B cell (primary cell): ENCODE measurements around a stretch of chr1.

DNA sequence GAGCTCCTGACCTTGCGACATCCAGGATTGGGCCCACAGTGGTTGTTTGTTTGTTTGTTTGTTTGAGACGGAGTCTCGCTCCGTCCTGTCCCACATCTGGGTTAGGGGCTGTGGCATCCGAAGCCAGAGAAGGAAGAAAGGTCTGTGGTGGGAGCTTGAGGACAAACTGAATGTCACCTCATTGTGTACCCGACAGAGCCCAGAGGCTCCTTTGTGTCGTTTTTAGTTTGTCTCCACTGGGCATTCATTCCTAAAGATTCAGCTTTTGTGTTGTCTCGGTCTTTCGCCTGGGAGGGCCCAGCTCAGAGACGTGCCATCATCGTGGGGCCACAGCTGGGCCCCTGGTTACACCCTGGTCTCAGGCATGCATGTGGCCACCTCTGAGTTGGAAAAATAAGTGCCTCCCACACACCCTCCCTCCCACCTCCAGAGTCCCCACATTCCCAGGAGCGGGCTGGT lies 125.7 kb upstream of the TMEM51 start:
- PRO-cap = no peak
- CAGE, long polyA plus RNA = no peak

GRCh38 chr1:15189756-15190535 lies 36.4 kb downstream of the TMEM51 start:
- PRO-cap = no peak
- CAGE, long polyA plus RNA = no peak

DNA sequence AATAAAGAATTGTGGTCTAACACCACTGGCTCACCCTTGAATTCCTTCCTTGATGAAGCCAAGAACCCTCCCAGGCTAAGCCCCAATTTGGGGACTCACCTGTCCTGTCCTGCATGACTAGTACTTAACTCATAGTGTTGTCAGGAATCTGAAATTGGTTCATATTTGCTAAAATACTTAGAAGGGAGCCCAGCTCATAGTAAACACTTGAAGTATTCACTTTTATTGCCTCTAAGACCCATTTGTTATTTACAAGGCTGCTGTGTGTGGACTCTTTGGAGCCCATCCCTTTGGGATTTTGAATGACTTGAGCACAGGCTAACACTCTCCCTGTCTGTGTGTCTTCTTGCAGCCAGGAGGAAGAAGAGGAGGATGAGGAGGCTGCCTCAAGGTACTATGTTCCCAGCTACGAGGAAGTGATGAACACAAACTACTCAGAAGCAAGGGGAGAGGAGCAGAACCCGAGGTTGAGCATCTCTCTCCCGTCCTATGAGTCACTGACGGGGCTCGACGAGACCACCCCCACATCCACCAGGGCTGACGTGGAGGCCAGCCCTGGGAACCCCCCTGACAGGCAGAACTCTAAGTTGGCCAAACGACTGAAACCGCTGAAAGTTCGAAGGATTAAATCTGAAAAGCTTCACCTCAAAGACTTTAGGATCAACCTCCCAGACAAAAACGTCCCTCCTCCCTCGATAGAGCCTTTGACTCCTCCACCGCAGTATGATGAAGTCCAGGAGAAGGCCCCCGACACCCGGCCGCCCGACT lies 27.9 kb upstream of the FHAD1 start:
- PRO-cap = no peak
- CAGE, long polyA plus RNA = no peak

GRCh38 chr1:15341986-15342327 lies 67.7 kb upstream of the EFHD2 start:
- PRO-cap = no peak
- CAGE, long polyA plus RNA = no peak

GRCh38 chr1:15344866-15345564 lies 64.7 kb upstream of the EFHD2 start:
- PRO-cap = no peak
- CAGE, long polyA plus RNA = no peak

DNA sequence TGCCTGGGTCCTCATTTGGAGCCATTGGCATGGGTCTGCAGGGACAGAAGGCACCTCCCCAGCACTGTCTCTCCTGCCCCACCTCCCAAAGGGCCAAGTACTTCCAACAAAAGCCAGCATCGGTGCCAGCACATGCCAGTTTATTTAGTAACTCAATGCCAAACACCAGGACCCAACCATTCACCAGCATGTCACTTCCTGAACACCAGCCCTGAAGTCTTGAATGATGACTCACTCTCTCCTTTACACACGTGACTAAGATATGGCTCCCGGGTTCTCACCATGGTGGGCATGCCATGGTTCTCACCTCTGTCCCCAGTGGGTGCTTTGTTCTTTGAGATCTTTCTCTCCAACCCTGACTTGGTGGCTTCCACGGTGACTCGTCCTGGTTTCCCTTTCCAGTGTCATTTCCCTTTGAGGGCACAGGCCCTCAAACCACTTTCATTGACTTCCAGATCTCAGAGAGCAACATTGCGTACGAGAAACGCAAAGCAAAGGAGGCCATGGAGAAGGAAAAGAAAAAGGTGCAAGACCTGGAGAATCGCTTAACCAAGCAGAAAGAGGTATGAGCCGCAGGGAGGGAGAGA lies 57.2 kb upstream of the EFHD2 start:
- PRO-cap = no peak
- CAGE, long polyA plus RNA = no peak

DNA sequence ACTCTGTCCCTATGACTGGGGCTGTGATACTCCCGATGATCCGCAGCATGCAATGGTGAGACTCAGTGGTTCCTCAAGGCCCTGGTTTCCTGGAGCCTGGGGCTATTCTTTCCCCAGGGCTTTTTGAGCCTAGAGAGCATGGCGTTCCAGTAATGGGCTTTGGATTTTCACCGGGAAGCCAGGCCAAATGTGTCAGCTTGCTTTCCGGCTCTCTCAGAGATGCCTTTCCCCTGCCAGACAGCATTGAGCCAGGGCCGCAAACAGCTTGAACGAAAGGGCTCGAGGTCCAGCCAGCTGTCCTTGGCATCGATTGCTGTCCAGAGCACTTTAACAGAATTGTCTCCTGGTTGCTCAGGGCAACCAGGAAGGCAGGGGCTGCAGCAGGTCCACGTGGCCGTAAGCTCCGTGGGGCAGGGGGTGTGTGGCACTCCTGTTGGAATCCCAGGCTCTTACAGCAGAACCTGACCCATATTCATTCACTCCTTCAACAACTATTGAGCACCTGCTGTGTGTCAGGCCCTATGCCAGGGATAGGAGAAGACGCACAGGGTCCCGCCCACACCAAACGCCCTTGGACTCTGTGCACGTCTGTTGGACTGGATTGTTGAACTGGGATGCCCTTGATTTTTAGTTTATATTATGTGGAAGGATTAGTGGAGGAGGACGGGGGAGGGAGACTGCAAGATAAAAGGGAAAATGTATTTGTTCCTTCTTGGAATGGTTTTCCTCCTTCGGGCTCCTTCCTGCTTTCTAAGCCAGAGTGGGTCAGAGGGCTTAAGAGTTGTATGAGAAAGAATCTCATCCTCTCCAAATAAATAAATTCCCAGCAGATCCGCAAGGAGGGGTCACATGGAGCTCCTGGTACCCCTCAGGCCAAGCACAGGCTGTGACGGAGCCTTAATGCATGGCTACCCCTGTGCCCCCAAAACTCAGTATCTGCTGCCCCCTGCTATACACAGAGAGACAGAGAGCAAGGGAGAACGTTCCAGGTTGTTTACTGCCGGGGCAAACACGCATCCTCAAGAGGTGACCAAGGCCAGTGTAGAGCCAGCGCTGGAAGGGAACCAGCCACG lies 38.7 kb upstream of the EFHD2 start:
- PRO-cap = no peak
- CAGE, long polyA plus RNA = no peak

DNA sequence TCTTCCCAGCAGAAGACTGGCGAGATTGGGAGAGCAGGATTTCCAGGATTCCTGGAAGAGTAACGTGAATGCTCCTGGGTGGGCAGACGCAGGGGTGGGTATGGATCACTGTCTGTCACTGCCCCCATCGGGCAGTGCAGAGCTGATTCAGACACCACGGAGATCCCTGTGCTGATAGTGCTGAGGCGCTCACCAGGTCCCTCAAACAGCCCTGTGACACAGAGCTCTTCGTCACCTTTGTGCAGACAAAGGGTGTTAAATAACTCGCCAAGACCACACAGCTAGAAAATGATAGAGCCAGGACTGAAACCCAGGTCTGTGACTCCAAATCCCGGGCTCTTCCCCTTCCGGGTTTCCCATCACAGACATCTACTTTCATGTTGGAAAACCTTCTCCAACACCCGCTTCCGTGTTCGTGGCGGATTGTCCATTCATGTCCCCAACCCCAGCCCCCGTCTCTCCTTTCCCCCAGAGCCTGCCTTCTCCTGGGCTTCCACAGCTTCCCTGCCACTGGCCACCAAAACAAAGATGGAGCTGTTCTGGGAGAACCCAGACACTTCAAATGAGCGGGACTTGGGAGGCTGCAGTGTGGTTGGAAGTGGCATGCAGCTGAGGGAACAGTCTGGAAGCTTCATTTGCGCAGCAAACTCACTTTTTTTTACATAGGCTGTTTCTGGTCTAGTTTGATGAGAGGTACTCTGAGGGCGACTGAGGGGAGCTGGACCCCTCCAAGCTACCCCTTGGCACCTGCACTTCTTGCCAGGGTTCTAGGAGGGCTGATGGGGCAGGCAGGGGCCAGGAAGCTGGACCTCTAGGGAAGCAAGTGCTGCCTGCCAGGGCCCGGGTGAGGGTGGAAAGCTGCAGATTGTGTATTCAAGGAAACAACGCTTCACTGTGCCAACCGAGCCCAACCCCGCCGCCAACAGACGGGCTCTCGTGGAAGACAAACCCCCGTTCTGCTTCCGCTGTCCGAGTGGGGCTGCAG lies 2.8 kb downstream of the EFHD2 start:
- PRO-cap = bidirectional peak, plus-strand start at position 280 of the sequence, minus-strand start at position 170 of the sequence
- CAGE, long polyA plus RNA = no peak

GRCh38 chr1:15438590-15438861 lies 283 bp downstream of the CTRC start:
- PRO-cap = no peak
- CAGE, long polyA plus RNA = no peak

DNA sequence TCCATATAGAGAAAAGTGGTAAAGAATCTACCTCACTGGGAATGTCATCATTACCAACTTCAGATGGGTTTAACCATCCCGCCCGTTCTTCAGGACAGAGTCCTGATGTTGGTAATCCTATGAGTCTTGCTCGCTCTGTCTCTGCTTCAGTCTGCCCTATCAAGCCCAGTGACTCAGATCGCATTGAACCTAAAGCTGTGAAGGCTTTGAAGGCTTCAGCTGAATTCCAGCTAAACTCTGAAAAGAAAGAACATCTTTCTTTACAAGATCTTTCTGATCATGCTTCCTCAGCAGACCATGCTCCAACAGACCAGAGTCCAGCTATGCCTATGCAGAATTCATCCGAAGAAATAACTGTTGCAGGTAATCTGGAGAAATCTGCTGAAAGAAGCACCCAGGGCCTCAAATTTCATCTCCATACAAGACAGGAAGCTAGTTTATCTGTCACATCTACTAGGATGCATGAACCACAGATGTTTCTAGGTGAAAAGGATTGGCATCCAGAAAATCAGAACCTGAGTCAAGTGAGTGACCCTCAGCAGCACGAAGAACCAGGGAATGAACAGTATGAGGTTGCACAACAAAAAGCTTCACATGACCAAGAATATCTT lies 420 bp downstream of the RSC1A1 start:
- PRO-cap = no peak
- CAGE, long polyA plus RNA = no peak

DNA sequence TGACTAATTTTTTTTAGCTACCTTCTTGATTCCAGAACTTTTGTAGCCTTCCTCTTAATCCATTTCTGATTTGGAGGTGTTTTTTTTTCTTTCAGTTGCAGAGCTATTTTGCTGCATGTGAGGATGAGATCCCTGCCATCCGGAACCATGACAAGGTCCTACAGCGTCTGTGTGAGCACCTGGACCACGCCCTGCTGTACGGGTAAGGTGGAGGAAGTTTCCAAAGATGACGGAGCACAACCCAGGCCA lies 20.0 kb upstream of the SLC25A34 start:
- PRO-cap = no peak
- CAGE, long polyA plus RNA = no peak

DNA sequence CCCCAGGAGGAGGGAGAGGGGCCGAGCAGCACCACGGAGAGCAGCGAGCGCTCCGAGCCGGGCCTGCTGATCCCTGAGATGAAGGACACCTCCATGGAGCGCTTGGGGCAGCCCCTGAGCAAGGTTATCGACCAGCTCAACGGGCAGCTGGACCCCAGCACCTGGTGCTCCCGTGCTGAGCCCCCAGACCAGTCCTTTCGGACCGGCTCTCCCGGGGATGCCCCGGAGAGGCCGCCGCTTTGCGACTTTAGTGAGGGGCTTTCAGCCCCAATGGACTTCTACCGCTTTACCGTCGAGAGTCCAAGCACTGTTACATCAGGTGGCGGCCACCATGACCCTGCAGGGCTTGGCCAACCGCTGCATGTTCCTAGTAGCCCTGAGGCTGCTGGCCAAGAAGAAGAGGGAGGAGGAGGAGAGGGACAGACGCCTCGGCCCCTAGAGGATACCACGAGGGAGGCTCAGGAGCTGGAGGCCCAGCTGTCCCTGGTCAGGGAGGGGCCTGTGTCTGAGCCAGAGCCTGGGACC lies 8.8 kb upstream of the SLC25A34 start:
- PRO-cap = no peak
- CAGE, long polyA plus RNA = no peak

DNA sequence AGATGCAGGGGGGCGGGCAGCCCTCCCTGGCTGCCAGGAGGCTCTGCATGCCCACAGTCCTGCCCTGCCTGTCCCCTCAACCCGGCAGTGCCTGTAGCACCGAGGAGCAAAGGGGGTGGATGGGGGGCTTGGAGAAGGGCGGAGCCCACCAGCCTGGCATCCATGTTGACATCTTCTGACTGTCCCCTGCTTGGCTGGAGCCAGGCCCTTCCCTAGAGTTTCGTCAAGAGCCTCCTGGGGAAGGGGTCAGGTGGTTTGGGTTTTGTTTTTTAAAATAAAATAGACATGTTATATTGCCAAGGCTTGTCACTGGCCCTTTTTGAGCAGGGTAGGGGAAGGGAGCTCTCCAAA lies 1.6 kb upstream of the SLC25A34 start:
- PRO-cap = no peak
- CAGE, long polyA plus RNA = no peak

- PRO-cap = no peak
- CAGE, long polyA plus RNA = no peak
These were observed 12.4 kb downstream of the UQCRHL start for GRCh38 chr1:15795046-15795435.

GRCh38 chr1:15885632-15886644 lies 38.4 kb downstream of the SPEN start:
- PRO-cap = bidirectional peak, plus-strand start at chr1:15886468, minus-strand start at chr1:15886338
- CAGE, long polyA plus RNA = no peak

- PRO-cap = no peak
- CAGE, long polyA plus RNA = no peak
These were observed 44.0 kb downstream of the ZBTB17 start for GRCh38 chr1:15931527-15932587.

GRCh38 chr1:15941981-15942755 lies 33.7 kb downstream of the ZBTB17 start:
- PRO-cap = no peak
- CAGE, long polyA plus RNA = no peak

DNA sequence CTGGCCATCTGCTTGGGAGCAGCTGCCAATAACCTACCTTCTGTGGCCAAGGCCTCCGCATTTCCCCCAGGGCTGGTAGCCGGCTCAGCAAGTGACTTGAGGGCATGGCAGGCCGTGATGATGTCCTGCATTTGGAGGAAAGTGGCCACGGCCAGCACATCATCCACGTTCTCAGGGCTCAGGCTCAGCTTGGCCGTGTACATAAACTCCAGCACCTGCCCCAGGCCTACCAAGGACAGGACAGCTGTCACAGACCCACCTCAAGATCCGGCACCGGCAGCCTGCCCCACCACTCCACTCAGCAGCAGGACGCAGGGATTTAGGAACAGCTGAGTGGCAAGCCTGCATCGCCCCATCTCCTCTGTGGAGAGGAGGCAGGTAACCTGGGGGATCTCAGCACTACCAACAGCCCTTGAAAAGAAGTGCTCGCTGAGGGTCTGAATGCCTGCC lies 29.0 kb downstream of the ZBTB17 start:
- PRO-cap = no peak
- CAGE, long polyA plus RNA = no peak

- PRO-cap = bidirectional peak, plus-strand start at chr1:15966221, minus-strand start at chr1:15966199; unidirectional peak, minus-strand start at chr1:15966427; unidirectional peak, minus-strand start at chr1:15966464
- CAGE, long polyA plus RNA = no peak
These were observed 9.7 kb downstream of the ZBTB17 start for GRCh38 chr1:15966087-15966775.

DNA sequence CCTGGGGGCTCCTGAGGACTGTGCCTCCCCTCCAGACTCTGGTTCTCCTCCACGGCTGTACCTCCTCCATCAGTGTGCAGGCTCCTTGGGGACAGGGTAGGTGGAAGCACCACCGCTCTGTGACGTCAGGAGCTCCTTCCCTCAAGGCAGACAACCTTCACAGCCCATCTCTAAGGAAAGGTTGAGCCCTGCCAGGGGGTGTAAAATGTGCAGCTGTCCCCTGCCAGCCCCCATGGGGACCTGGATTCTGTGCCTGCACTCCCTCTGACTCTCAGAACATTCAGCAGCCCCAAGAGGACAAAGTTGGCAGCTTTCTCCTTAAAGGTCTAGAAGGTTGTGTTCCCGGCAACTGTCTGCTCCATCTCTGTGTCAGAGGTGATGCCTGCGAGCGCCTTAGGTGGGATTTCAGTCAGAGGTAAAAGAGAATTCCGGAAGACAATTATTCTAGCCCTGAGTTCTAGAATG lies 558 bp upstream of the HSPB7 start:
- PRO-cap = no peak
- CAGE, long polyA plus RNA = no peak